Glomerular endothelial cell (primary cell): ENCODE measurements around a stretch of chr11.

DNA sequence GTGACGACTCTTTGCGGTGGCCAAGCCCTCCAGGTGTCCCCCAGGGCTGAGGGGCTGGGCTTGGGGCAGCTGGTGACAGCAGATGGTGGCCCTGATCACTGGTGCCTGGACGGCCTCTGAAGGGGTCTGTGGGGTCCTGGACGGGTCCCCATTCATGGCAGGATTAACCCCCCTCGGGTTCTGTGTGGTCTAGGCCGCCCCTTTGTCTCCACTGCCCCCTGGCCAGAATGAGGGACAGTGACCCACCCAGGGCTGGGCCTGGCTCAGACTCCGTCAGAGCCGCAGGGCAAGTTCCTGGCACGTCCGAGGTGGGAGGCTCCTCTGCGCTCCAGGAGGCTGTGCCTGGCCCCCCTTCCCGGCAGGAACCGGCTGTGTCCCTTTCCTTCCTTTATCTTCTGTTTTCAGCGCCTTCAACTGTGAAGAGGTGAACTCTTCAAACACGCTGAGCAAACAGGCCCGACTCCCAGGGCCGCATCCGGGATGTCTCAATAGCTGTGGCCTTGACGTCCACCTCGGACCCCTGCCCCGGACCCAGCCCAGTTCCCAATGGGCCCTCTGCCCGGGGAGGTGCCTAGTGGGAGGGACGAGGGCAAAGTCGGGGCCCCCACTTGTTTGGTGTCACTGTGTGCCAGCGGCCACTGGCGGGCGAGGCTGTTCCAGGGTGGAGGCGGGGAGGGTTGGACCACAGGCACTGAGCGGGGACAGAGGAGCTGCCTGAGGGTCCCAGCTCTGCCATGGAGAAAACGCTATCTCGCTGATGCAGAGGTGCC lies 3.1 kb upstream of the MUC5B start:
- RAMPAGE, long total RNA: no peak

DNA sequence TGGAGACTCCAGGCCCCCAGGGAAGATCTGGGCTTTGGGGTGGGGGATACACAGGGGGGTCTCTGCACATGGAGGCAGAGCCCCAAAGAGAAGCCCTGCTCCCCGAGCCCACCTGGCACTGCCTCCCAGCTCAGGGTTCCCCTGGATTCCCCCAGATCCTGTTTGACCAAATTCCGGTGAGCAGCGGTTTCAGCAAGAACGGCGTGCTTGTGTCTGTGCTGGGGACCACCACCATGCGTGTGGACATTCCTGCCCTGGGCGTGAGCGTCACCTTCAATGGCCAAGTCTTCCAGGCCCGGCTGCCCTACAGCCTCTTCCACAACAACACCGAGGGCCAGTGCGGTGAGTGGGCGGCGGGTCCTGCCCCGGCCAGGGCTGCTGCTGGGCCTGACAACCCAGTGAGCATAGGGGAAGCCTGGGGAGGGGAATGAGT lies 31.7 kb downstream of the MUC5B start:
- RAMPAGE, long total RNA: no peak

- RAMPAGE, long total RNA: no peak
These were observed 39.9 kb downstream of the MUC5B start for GRCh38 chr11:1262584-1263315.

GRCh38 chr11:1307894-1308511 lies 1.4 kb downstream of the TOLLIP start:
- RAMPAGE, long total RNA: no peak

DNA sequence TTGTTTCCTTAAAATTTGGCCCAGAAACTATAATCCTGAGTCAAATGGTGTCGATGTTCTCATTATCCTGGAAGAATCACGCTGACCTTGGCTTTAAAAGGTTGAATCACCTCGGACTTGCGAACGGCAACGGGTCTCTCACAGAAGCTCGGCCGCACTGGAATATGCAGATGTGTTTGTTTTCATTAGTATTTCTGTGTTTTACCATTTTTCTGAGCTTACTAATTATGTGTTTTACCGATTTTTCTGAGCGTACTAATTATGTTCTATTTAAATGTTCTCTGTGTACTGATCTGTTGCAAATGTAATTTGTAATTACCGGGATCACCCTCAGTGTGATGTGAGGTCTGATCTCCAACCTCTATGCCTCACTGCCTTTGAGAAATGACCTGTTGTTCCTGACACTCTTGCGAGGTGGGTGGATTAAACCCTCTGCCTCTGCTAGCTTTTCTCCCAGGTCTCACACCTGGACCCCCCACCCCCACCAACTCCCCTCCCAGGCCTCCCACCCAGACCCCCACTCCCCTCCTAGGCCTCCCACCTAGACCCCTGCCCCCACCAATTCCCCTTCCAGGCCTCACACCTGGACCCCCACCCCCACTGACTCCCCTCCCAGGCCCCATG lies 38.3 kb upstream of the BRSK2 start:
- RAMPAGE, long total RNA: no peak

GRCh38 chr11:1660026-1660593 lies 30.5 kb downstream of the KRTAP5-5 start:
- RAMPAGE, long total RNA: no peak

DNA sequence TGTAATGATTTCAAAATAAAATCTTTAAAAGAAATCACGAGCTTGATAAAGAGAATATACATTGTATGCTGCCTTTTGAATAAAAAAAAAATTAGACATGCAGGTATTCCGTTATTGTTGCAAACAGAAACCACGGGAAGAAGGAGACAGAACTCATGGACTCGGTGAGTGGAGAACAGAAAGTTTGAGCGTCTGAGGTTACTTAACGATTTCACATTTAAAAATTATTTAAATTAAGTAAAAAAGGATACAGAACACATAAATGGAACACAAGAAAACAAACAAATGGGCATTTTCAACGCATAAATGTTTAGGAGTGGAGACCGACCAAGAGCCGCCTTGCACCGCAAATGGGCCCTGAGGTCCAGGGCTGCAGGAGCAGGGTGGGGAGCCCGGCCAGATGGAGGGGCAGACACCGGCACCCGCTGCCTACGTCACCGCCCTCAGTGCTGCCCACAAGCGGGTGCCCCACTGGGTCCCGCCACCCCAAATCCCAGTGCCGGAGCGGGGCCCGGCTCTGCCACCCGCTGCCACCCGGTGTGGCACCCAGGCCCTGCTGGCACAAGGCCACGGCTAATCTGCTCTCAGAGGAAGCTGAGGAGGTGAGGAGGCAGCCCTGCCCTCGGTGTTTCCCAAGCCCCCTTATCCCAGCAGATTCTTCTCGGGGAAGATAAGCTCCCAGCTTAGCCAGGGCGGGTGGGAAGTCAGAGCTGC lies 13.9 kb upstream of the KRTAP5-6 start:
- RAMPAGE, long total RNA: no peak

GRCh38 chr11:1751246-1751523 lies 790 bp upstream of the IFITM10 start:
- RAMPAGE, long total RNA: no peak

GRCh38 chr11:1754727-1755298 lies 4.4 kb upstream of the IFITM10 start:
- RAMPAGE, long total RNA: no peak

DNA sequence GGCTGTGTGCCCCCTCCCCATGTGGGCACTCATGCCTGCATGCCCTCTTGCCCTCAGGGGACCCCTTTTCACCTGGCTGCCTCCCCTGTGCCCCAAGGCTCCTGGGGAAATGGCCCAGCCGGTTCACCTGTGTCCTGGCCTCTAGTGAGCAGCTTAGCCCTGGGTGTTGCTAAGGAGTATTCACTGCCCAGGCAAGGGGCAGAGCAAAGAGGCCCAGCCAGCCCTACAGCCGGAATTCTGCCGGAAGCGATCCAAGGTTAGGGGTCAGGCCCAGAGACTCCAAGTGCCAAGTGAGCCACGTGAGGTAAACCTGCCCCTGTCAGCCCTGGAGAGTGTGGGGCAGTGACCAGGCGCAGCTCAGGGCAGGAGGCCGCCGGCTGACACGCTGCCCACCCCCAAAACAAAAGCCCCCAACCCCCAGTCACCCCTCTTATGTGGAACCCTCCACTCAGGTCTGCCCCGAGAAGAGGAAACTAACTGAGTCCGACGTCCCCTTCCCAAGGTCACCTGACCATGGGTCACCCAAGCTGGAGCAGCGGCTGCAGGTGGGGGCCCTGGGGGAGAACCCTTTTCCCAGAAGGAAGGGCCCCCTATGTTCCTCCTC lies 5.9 kb upstream of the IFITM10 start:
- RAMPAGE, long total RNA: no peak

- RAMPAGE, long total RNA: no peak
These were observed 1.2 kb downstream of the CTSD start for GRCh38 chr11:1762120-1763336.

DNA sequence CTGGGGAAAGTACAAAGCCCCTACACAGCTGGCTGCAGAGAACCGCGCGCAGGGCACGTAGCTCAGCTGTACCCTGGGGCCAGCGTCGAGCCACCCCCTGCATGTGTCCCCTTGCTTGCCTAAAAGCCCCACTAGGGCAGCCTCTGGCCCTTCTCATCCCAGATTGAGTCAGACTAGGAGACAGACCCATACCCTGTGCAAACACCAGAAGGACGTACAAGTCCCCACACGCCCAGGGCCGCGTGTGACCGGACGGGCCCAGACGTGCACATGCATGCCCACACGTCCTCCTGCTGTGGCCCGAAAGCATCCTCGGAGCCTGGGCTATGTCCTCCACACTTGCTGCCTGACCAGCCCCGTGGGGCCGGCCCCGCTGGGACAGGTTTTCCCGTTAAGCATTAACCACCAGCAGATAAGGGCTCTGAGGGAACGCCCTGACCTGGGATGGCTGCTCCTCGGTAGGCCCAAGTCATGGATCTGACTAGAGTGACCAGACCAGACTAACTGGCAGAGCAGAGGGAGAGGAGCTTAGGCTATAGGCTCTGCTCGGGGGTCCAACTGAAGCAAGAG lies 4.1 kb upstream of the SYT8 start:
- RAMPAGE, long total RNA: no peak

DNA sequence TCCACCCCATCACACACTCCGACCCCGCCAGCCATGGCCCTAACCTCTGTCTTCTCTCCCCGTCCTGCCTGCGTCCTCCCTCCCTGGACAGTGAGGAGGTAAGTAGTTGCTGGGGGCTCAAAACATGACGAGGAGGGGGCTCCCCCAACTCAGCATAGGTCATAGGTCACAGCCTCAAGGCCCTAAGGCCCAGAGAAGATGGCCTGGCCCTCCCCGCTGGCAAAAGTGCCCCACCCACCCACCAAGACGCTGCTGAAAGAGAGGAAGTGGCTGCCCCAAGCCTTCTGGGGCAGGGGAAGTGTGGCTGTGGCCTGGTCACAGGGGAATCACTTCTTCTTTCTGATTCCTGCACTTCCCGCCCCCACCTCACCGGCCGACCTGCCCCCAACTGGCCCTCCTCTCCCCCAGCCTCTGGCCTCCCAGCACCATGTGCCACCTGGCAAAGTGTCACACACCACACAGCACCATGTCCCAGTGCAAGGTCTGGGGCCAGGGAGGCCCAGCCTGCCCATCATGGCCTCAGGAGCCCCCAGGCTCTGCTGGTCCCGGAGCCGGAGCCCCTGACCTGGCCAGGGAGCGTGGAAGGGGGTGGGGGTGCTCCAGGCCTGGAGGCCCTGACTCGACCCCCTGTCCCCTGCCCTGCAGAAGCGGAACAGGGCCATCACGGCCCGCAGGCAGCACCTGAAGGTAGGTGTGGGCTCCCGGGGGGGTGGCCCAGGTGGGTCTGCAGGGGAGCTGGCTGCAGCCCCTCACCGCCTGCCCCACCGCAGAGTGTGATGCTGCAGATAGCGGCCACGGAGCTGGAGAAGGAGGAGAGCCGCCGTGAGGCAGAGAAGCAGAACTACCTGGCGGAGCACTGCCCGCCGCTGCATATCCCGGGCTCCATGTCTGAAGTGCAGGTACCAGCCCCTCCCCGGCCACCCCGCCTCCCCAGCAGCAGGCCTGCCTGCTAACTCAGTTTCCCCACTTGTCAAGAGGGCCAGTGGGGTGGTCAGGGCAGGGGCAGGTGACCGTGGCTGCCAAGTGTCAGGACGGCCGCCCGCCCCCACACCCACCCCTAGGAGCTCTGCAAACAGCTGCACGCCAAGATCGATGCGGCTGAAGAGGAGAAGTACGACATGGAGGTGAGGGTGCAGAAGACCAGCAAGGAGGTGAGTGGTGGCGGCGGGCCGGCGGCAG lies 1.4 kb downstream of the TNNI2 start:
- RAMPAGE, long total RNA: no peak

GRCh38 chr11:1842444-1843093 lies 3.8 kb downstream of the TNNI2 start:
- RAMPAGE, long total RNA: no peak

DNA sequence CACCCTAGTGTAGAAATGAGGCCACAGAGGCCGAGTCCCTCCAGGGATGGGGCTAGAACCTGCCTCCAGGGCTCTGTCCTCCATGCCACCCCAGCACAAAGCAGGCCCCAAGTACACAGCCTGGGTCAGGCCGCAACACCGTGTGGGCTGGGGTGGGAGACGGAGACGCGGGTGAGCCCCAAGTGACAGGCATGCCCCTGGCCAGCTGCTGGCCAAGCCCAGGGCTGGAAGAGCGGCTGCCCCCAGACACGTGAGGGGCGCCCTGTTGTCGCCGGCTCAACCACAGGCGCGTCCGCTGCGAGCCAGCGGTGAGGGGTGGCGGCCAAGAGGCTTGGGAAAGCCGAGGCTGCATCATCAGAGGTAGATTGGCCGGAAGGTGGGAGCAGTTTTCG lies 911 bp downstream of the PRR33 start:
- RAMPAGE, long total RNA: no peak

GRCh38 chr11:1892596-1893289 lies 1.0 kb upstream of the PRR33 start:
- RAMPAGE, long total RNA: no peak

GRCh38 chr11:1924037-1924675 lies 4.7 kb downstream of the TNNT3 start:
- RAMPAGE, long total RNA: no peak

- RAMPAGE, long total RNA: no peak
These were observed 49.0 kb downstream of the MRPL23 start for GRCh38 chr11:1995760-1996926.

DNA sequence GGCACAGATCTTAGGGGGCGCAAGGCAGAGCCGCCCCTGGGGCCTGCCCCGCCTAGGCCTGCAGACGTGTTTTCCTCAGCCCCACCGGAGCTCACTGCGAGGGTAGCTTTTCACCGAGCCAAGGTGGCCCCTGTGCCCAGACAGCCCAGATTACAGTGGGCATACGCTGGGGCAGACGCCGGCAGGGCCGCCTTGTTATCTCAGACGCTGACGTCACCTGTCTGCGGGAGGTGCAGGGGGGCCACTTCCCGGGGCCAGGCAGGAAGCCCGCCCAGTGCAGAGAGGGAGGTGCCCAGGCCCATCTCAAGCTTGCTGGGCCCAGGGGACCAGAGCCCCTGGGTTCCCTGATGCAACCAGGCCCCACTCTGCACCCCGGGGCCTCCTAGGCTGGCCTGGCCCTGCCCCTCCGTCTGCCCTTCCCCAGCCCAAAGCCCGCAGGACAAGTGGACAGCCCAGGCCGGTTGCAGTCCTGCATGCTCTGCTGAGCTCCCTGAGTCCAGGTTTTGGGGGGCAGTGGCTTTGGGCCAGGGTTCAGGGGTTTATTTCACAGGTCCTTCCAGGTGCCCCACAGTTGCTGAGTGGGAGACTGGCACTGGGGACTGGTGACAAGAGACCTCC lies 38.7 kb downstream of the IGF2 start:
- RAMPAGE, long total RNA: no peak

DNA sequence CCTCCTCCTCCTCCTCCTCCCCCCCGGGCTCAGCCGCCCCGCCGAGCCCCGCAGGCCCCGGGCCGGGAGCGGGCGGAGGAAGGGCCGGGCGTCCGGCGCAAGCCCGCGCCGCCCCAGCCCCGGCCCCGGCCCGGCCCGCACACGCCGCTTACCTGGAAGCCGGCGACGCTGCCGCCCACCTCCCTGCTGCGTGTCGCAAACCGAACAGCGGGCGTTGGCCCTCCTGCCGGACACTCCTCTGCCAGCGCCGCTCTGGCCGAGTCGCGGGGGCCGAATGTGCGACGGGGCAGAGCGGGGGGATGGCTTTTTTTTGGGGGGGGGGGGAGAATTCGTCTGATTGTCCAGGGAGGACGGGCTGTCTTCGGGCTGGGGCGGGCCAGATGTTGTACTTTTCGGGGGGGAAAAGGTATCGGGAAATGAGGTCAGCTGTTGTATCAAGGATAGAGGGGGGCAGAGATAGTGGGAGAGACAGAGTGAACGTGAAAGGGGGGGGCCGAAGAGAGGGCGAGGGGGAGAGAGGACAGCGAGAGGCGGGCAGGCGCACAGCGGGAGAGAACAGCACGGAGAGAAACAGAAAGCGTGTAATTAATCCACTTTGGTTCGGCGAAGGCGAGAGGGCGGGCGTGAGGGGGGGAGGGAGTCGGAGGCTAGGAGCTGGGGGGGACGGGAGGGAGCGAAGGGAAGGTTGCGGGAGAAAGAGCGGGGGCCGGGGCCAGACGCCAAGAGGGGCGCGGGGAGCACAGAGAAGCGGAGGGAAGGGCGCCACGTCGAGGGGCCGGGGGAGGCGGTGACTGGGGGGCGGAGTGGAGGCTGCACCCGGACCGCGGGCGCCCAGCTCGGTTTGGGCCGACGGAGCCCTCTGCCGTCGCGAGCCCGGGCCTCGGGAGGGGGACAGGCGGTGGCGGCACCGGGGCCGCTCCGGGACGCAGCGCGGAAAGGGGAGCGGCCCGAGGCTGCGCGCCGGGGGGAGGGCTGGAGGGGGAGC lies 820 bp downstream of the IGF2 start:
- RAMPAGE, long total RNA: no peak